Non-pigmented ciliary epithelial cell (primary cell): Measurements from ENCODE around the gene HELB.

- RRBS = no CpG with 5 or more reads among the region's 6 CpGs
Measured at GRCh38 chr12:60270315-60270645, 674.5 kb downstream of the SLC16A7 start.

- RRBS = no CpG with 5 or more reads among the region's 5 CpGs
Measured at GRCh38 chr12:62275019-62275777, 15.0 kb downstream of the USP15 start.

DNA sequence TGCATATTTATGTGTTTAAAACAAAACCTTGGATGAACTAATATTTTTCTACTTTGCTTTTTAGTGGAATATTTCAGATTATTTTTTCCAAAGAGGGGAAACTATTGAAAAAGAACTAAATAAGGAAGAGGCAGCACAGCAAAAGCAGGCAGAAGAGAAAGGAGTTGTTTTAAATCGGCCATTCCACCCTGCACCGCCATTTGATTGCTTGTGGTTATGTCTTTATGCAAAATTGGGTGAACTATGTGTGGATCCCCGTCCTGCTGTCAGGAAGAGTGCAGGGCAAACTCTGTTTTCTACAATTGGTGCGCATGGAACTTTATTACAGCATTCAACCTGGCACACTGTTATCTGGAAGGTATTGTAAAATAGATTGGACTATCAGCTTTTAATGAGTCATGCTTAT, 86.2 kb downstream of the MON2 start:
- RRBS = no CpG with 5 or more reads among the region's 4 CpGs

- RRBS = no CpG with 5 or more reads among the region's 3 CpGs
Measured at GRCh38 chr12:62900918-62901245, 34.1 kb downstream of the PPM1H start.

- RRBS = no CpG with 5 or more reads among the region's 13 CpGs
Measured at GRCh38 chr12:62965159-62965714, 30.3 kb upstream of the PPM1H start.

DNA sequence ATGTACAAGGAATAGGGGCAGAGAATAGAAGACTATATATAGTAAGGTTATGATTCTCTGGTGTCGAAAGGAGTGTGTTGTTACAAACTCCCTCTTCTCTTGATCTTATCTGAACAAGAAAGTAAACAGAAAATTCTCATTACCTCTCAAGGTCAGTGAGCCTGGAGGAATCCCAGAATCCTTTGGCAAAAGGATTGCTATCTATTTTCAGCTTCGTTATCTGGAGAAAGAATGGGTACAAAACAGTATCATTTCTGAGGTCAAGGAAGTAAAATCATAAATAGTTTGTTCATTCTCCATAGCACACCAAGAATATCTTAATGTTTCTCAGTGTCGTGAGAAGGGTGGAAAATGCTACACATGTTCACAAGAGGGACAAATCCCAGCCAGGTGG, 47.0 kb upstream of the DPY19L2 start:
- RRBS = no CpG with 5 or more reads among the region's 3 CpGs

GRCh38 chr12:63899026-63899832, 54.7 kb downstream of the SRGAP1 start:
- RRBS = no CpG with 5 or more reads among the region's 6 CpGs

DNA sequence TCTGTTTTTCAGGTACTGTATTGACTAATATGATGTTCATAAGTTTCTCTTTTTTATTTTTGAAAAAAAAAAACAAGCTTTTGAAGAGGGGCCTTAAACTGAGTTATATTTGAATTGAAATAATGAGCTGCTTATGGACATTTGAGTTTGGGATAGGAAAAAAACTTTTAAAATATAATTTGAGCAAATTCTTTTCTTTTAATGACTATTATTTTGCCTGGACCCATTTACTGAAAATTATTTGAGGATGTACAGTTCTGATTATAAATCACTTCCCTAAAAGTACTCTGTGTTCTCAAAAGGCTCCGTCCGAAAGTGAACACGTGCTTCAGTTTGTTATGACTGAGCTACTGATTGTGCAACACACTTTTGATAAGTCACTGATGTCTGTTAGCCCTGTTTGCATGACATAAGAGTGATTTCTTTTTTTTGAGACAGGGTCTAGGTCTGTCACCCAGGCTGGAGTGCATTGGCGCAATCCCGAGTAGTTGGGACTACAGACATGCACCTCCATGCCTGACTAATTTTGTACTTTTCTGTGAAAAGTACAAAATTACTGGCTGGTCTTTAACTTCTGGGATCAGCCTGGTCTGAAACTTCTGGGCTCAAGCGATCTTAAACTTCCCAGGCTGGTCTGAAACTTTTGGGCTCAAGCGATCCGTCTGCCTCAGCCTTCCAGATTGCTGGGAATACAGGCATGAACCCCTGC, 111.3 kb downstream of the SRGAP1 start:
- RRBS = no CpG with 5 or more reads among the region's 8 CpGs

GRCh38 chr12:64219023-64219654, 3.0 kb downstream of the KICS2 start:
- RRBS = no CpG with 5 or more reads among the region's 2 CpGs

GRCh38 chr12:64404014-64404308, 231 bp upstream of the XPOT start:
- RRBS = 2% methylated on average over 5 of the region's 20 CpGs

DNA sequence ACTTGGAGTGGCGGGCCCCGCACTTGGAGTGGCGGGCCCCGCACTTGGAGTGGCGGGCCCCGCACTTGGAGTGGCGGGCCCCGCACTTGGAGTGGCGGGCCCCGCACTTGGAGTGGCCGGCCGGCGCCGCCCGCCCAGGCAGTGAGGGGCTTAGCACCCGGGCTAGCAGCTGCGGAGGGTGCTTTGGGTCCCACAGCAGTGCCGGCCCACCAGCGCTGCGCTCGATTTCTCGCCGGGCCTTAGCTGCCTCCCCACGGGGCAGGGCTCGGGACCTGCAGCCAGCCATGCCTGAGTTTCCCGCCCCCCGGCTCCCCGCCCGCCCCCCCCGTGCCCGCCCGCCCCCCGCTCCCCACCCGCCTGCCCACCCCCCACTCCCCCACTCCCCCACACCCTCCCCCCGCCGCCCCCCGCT, 67.2 kb upstream of the RASSF3 start:
- RRBS = 50% methylated on average over 2 of the region's 37 CpGs

- RRBS = no CpG with 5 or more reads among the region's 6 CpGs
Measured at GRCh38 chr12:64630135-64631479, 20.3 kb downstream of the RASSF3 start.

DNA sequence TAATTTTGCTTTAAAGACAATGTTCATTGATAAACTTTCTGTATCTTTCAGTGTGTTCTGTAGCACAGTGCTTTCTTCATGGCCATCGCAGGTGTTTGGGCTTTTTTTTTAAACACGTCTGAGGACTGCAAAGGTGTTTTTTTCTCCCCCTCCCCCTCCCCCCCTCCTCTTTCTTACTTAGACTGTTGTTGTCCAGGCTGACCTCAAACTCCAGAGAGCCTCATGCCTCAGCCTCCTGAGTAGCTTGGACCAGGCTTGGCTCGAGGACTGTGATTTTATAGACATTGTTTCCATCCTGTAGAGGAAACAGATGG, 41.9 kb downstream of the RASSF3 start:
- RRBS = no CpG with 5 or more reads among the region's 3 CpGs

- RRBS = 3% methylated on average over 4 of the region's 17 CpGs
Measured at GRCh38 chr12:64781462-64781818, 22.2 kb upstream of the GNS start.

DNA sequence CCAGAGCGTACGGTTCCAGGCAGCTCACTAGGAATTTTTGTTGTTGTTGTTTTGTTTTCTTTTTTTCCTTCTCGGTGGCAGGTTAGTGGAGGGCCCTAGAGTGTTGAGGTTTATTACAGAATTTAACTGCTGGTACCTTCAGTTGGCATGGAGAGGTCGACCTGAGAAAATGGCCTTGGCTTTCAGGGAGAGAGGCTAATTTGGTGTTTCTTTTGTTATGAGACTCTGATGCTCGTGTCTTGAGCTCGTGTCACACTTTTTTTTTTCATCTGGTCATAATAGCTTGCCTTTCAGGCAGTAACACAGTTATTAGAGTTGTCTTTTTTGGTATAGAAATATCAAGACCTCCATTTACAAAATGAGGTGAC, 22.6 kb upstream of the GNS start:
- RRBS = no CpG with 5 or more reads among the region's 6 CpGs

- RRBS = 14% methylated on average over 5 of the region's 28 CpGs
Measured at GRCh38 chr12:65881445-65882437, 57.5 kb downstream of the HMGA2 start.

DNA sequence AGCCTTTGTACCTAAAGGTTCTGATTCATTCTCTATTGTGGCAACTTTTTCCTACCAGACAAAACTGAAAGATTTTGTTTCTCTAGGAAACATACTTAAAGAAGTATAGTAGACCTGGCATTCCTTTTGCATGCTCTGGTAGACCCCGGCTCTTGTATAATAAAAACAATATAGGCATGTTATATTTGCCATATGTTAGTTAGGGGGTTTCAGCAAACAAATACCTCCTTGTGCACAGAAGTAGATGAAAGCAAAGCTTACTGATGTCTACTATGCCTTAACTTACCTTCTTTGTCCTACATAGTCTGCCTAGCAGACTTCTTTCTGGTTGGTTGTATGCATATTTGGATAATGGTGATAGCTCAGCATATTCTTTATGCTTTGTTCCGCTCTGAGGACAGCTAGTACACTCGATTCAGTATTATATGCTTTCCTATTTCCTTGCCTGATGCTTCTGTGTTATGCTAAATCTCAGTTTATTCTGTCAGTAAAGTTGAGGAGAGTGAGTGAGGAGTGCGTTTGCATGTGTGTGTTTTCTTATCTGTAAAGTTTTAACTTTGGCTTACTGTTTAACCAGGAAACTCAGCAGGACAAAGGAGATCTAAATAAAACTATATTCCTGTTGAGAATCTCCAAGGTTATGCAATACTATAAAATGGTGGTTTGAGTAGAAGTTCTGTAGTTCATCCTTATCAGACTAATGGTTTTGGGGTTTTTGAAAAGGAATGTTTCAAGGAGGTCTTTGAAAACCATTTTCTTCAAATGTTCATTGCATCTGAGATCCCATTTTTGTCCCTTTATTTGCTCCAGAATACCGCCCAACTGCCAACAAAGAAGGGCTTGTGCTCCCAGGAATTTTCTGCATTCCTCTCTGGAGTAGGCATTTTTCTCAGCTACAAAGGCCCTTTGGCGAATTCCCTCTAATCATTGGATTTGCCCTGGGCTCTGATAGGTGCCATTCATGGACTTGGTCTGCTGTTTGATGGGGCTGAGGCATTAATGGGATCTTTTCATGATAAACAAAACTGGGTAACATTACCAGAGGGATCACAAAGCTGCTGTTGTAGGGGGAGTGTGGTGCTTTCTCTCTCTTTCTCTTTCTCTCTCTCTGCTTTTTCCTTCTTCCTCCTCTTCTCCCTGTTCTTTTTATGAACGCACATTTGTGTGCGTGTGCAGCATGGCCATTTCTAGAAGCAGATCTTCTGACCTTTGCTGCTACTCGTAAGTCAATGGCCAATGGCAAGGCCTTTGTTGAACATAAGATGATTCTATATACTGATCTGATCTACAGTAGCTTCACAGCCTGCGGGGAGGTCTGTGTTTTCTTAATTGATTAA, 71.6 kb downstream of the HMGA2 start:
- RRBS = no CpG with 5 or more reads among the region's 10 CpGs

DNA sequence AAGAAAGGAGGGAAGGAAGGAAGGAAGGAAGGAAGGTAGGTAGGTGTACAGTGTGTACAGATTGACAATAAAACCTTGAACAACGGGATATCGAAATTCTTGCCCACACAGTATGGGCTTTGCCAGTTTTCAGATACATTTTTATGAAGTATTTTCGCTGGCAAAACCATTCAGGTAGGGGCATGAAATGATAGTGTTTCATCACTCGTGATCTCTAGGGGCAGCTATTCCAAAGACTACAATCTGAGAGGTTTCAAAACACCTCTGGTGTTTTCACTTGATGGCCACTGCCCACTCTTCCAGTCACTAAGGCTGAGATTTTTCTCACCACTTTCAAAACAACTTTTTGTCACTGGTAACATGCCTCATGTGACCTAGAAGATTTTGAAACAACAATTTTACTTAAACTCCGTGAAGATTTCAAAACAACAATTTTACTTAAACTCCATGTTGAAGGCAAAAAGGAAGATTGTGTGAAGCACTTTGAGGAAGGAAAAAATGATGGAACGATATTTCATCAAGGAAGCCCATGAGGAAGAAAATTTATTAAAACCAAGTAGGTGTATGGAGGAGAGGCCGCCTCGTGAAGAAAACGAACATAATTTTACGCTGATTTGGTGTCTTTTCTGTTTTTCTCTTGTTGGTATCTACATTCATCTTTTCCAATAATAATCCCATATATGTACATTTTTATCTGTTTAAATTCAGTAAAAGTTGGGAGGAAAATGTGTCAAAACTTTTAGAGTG, 1.2 kb upstream of the IRAK3 start:
- RRBS = no CpG with 5 or more reads among the region's 10 CpGs

- RRBS = no CpG with 5 or more reads among the region's 52 CpGs
Measured at GRCh38 chr12:66301973-66303179, at the start of gene HELB. HELB (plus strand) TSS chr12:66302493.